Astrocyte (in vitro differentiated cells and primary cell): ENCODE measurements around the gene STK36.

DNA sequence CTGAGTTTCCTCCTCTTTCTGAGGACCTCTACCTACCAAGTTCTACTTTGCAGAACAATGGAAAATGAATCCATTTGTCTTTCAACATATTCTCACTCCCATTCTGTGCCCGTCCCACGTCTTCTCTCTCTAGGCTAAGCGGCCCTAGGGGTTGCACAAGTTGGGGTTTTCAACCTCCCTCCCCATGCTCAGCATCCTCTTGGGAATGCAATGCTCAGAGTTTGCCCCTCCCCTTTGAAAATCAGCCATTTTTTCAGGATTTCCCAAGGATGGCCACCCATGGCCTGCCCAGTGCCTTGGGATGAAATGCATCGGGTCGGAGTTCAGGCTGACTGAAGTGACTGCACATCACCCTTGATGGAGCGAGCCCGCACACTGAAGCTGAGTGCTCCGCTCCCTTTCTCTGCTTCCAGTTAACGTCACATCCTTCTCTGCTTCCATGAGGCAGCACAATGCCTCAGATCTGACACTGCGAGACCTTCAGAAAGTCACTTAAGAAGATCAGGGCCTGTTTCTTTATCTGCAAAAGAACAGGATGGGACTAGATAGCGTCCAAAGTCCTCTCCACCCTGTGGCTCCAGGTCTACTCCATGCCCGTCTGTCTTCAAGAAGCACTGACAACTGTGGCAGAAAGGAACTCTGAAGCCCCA is 87.8 kb downstream of the TNS1 start:
- PRO-cap, result no peak
- RRBS, 2 experiments, result no CpG with 5 or more reads among the region's 12 CpGs

DNA sequence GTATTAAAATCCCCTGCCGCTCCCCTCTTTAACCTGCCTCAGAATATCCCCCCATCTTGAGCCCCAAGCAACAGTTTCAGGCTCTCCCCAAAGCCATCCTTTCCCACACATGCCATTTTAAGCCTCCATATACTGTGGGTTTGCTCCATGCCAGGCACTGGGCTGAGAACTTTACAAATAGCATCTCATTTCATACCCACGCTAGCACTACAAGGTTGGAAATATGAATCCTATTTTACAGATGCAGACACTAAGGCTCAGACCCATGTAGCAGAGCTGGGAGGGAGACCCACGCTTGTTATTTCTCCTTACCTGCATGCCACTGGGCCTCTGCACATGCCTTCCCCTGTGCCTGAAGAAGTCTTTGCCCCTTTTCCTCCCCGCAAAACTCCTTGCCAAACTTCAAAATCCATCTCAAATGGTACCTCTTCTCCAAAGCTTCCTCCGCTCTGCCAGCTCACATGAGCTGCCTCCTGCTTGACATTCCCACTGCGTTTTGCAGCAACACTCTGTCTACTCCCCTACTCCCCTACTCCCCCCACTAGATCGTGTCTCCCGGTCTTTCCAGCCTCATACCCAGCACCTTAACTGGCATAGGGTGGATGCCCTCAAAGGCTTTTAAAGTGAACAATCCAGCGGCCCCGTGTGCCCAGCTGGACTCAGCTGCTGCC is 66.0 kb downstream of the TNS1 start:
- PRO-cap, result no peak
- RRBS, 2 experiments, result no CpG with 5 or more reads among the region's 10 CpGs

- PRO-cap, result no peak
- RRBS, 2 experiments, result no CpG with 5 or more reads among the region's 13 CpGs
These were observed 1.1 kb upstream of the TNS1 start for GRCh38 chr2:218003623-218004538.

DNA sequence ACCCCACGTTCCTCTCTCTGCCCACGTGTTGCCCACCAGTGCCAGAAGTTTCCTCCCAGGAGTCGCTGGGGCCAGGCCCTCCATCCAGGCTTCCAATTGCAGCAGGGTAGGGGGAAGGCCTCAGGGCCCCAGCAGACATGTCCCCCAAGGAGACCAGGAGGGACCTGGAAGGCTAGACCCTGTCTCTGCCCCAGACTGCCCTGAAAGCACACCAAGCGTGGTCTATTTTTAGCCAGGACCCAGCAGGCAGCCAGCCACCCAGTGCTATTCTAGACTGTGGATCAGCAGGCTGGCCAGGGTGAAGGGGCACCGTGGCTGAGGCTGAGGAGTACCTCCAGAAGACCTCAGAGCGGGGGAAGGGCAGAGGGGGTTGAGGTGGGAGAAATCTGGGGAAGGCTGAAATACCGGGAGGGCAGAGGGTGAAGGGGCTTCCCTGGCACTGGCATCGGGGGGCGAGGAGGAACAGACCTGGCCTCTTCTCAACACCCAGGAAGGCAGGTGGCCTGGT is 18.9 kb upstream of the TNS1 start:
- PRO-cap, result no peak
- RRBS, 2 experiments, result no CpG with 5 or more reads among the region's 9 CpGs

DNA sequence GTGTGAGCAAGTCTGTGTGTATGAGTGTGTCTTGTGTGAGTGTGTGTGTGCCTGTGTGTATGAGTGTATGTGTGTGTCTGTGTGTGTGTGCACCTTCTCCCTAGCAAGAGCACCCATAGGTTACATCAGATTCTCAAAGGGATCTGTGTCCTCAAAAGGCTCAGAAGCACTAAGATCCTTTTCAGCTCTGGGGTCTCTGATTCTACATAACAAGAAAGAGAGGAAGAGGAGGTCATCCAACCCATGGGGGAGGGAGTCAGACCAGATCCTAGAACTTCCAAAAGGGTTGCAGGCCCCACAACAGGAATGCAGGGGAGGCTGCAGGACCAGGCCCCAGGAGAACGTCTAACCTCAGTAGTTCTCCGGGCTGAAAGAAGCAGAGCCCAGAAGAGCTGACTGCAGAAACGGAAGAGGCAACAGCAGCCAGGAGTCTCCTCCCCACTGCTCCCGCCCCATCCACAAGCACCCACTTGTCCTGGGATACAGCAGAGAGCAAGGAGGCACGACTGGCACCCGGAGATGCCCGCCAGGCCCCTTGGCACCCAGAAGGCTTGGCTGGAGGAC is 28.8 kb upstream of the TNS1 start:
- PRO-cap, result no peak
- RRBS, 2 experiments, result no CpG with 5 or more reads among the region's 7 CpGs

DNA sequence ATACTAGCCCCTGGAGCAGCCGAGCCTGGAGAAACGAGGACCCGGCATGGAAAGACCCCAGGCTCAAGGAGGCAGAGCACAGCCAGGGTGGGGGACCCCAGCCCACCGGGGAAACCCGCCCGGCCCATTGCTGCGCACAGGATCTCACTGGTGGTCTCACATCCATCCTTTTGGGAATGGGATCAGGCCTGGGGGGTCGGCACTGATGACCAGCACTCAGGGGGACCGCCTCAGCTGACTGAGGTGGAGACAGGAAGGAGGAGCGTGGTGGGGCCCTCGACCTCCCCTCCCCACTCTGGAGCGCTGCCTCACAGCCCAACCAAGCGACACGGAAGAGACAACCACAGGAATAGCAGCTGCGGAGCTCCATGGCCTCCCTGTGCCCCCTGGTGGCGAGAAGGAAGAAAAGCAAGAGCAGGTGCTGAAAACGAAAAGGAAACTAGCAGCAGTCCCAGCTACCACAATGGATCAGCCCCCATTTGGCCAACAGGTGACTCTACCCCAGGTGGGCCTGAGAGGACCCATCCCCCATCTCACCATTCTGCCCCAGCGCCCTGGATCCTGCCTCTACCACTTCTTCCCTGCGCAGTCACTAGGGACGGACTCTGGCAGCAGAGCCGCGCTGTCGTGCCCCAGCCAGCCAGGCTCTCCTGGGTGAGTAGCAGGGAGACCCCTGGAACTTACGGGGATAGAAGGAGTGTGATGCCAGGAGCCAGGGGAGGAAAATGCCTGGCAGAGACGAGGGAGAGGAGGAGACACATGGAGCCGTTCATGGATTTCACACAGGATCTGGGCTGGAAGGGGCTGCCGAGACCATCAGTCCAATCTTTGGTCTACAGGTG is 32.0 kb upstream of the TNS1 start:
- PRO-cap, result unidirectional peak, minus-strand start at position 336 of the sequence
- RRBS, 2 experiments, result 13 to 15% methylated on average over 2 of the region's 27 CpGs

GRCh38 chr2:218233677-218234166 is 16.7 kb downstream of the ARPC2 start:
- PRO-cap, result no peak
- RRBS, 2 experiments, result no CpG with 5 or more reads among the region's 9 CpGs

- PRO-cap, result no peak
- RRBS, 2 experiments, result no CpG with 5 or more reads among the region's 7 CpGs
These were observed 3.7 kb upstream of the GPBAR1 start for GRCh38 chr2:218257016-218257541.

DNA sequence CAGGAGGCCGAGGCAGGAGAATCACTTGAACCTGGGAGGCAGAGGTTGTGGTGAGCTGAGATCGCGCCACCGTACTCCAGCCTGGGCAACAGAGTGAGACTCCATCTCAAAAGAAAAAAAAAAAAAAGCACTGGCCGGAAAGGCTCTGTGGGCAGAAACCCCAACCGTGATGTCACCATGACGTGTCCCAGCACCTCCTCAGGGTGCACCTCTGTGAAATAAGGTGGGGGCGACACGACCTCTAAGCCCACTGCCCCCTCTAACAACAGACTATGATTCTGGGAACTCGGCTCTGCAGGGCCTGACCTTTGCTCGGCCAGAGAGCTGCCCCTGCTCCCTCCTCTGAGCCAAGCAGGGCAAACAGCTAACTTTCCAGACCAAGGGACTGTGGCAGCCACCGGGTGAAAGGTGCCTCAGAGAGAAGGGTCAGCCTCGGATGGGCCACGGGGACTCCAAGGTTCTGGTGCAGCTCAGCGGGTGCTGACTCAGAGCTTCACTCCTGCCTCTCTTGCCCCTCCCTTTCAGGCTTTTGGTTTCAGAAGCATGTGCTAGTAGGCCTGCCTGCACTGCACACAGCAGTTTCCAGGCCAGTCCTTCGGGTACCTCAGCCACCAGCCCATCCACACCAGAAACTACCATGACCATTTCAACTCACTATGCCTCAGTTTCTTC is 8.1 kb downstream of the TMBIM1 start:
- PRO-cap, result no peak
- RRBS, 2 experiments, result no CpG with 5 or more reads among the region's 16 CpGs

DNA sequence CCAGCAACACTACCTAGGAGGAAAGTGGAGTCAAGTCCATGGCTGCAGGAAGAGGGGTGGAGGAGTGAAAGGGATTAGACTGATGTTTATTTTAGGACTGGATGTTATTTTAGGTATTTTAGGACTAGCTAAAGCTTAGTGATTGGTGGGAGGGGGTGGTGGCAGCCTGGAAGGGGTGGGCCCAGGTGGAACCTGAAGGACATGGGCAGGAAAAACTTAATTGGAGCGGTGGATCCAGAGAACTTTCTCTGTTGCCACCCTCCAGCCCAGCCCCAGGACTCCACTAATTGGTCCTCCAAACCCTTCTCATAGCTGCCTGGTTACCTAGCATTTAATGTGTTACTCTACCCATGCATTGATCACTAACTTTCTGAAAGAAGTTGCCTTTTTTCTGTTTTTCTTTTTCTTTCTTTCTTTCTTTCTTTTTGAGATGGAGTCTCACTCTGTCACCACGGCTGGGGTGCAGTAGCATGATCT is 4.0 kb upstream of the TMBIM1 start:
- PRO-cap, result no peak
- RRBS, 2 experiments, result no CpG with 5 or more reads among the region's 2 CpGs

DNA sequence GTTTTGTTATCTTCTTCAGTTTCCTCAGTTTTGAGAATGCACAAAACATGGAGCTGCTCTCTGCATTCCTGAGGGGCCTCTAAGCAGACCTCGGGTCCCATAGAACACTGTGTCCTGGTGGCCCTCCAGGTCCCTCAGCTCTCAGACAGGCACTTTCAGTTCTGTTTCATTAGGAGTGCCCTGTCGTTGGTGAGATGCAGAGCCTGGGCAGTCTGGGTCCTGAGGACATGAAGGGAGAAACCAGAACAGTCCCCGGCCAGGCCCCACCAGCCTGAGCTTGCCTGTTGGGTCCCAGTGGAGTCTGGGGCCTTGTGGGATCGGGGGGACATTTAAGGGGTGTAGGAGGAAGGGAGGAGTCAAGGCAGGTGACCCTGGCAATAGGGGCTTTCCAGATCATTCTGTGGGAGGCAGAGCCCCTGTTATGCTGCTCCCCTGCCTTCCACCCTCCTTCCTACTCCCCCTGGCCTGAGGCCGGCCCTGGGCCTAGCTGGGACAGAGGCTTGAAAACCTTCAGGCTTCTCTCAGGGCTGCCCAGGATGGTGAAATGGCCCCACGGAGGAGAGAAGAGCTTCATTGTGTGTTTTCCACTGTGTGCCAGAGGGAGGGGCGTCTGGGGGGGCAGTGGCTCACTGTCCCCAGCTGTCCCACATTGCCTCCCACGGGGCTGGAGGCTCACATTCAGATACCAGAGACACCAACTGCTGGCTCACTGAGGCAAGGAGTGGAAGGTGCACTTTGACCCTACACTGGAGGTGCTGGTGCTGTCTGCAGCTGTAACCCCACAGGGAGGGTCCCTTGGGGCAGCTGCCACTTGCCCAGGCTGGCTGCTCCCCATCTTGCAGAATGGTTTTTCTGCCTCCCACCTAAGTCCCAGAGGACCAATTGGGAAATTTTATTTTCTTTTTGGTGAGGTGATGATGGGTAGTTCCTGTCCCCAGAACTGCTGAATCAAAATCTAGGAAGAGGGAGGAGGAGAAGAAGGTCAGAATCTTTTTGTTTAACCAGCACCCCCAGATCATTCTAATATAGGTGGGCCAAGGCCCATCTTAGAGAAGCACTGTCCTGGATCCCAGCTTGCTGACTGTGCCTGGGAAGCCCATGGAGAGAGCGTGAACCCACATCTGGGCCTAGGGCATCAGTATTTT is 26.5 kb upstream of the CATIP start:
- PRO-cap, result no peak
- RRBS, 2 experiments, result no CpG with 5 or more reads among the region's 9 CpGs

- PRO-cap, result bidirectional peak, plus-strand start at chr2:218367963, minus-strand start at chr2:218367804
- RRBS, 2 experiments, result 3 to 4% methylated on average over 34 of the region's 65 CpGs
These were observed 11.1 kb downstream of the CATIP start for GRCh38 chr2:218367614-218368342.

DNA sequence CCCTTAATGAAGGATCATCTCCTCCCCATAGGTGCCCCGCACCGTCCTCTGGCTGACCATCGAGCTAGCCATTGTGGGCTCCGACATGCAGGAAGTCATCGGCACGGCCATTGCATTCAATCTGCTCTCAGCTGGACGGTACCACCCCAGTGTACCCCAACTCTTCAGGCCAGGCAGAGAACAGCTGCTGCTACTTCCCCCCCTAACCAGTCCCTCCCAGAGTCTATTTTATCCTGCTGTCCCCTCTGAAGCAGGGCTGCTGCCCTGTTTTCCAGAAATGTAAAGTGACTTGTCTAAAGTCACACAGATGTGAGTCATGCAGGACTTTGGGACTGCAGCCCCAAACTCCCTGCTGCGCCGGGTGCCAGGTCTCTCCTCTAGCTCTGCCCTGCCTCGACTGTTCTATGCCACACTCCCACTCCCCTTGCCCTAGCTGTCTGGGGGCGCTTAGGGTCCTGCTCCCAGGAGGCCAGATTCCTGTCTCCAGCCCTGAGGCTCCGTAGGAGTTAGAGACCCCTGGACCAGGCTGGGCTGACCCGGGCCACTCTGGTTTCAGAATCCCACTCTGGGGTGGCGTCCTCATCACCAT is 4.6 kb downstream of the SLC11A1 start:
- PRO-cap, result no peak
- RRBS, 2 experiments, result no CpG with 5 or more reads among the region's 14 CpGs

GRCh38 chr2:218398860-218399012 is 932 bp upstream of the CTDSP1 start:
- PRO-cap, result no peak
- RRBS, 2 experiments, result no CpG with 5 or more reads among the region's 12 CpGs

GRCh38 chr2:218425606-218426043 is 6.7 kb downstream of the VIL1 start:
- PRO-cap, result no peak
- RRBS, 2 experiments, result no CpG with 5 or more reads among the region's 9 CpGs

GRCh38 chr2:218569081-218569566 is 485 bp downstream of the CNOT9 start:
- PRO-cap, result bidirectional peak, plus-strand start at chr2:218569283, minus-strand start at chr2:218569380
- RRBS, 2 experiments, result 1 to 2% methylated on average over 16 to 18 of the region's 34 CpGs

DNA sequence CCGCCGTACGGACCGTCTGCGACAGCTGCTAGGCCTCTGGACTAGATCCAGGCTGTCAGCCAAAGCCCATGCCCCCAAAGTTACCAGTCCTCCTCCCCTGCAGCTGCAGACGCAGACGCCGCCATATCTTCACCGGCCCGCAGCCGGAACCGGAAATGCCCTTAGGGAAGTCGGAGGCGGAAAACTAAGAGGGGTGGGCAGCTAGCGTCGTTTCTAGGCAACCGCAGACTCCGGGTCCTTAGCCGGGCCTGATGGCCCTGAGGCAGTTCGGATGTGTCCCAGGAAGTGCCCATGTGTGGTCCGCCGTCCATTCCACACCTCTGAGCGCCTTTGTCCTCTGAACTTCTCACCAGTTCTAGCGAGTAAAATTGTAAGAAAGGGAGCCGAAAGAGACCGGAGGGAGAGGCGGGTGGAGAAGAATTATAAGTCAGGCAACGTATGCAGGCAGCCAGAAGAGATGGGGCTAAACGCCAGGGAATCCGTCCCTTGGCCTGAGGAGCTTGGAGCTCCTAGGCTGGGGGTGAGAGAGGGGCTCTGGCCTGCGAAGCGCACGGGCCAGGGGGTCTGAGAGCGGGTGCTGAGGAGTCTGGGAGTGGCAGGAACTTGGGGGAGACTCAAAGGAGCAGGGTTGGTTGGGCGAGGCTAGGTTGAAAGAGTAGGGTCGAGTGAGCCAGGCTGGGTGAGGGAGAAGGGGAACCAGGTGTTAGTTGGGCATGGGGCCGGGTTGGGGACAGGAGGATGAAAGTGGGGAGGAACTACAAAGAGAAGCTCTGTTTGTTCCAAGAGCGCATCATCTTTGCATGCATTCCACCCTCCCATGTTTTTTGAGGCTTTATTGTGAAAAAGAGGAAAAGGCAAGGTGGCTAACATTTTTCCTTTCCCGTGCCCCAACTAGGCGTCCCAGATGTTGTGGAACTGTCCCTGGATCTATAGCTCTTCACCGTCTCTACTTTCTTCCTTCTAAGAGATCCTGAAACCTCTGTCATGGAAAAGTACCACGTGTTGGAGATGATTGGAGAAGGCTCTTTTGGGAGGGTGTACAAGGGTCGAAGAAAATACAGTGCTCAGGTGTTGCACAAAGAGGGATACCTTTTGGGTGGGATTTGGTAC is at the start of gene STK36:
TSS of gene STK36 (plus strand) at position 241 of the 1,110 bp plus-strand sequence.
- PRO-cap, result bidirectional peak, plus-strand start at position 241 of the sequence, minus-strand start at position 156 of the sequence; unidirectional peak, plus-strand start at position 492 of the sequence
- RRBS, 2 experiments, result 2 to 3% methylated on average over 7 of the region's 43 CpGs

GRCh38 chr2:218734095-218734749 is 23.6 kb downstream of the TTLL4 start:
- PRO-cap, result no peak
- RRBS, 2 experiments, result no CpG with 5 or more reads among the region's 2 CpGs

DNA sequence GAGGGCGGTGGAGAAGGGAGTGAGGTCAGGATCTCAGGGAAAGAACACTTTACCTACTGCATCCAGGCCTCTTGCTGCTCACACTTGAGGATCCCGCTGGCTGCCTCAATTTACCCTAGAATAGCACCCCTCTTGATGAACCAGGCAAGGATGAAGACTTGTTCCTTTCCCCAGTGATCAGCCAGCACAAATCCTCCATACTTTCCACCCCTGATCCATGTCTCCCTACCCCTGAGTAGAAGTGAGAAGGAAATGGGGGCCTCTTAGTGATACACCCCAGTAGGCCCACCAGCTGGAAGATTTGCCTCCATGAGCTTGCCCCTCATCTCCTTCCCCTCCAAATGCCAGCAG is 14.3 kb downstream of the WNT10A start:
- PRO-cap, result no peak
- RRBS, 2 experiments, result no CpG with 5 or more reads among the region's 2 CpGs

DNA sequence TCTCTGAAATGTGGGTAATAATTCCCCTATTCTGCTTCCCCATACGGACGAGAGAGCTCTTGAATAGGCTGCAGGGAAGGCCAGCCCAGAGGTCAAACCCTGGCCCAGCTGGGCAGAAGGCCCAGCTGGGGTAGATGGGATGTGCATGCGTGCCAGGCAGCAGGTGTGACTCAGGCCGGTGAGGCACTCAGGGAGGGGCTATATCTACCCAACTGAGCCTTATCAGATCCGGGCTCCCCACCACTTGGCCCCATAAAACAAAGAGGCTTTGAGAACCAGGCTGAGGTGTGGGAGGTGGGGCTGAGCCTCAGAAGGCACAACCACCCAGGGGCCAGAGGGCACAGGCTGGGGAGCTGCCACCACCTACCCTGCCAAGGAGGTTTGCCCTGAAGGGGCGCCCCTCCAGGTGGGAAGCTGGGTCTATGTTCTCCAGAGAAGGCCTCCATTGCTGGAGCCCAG is 8.0 kb upstream of the CFAP65 start:
- PRO-cap, result no peak
- RRBS, 2 experiments, result no CpG with 5 or more reads among the region's 6 CpGs